Hematopoietic multipotent progenitor cell (in vitro differentiated cells): ENCODE results near the genes P2RX2 and CHFR.

GRCh38 chr12:132529751-132530272 lies 39.9 kb downstream of the FBRSL1 start:
- CAGE, long polyA plus RNA: no peak

- CAGE, long polyA plus RNA: no peak
Measured at GRCh38 chr12:132581884-132582359, 28.5 kb downstream of the LRCOL1 start.

DNA sequence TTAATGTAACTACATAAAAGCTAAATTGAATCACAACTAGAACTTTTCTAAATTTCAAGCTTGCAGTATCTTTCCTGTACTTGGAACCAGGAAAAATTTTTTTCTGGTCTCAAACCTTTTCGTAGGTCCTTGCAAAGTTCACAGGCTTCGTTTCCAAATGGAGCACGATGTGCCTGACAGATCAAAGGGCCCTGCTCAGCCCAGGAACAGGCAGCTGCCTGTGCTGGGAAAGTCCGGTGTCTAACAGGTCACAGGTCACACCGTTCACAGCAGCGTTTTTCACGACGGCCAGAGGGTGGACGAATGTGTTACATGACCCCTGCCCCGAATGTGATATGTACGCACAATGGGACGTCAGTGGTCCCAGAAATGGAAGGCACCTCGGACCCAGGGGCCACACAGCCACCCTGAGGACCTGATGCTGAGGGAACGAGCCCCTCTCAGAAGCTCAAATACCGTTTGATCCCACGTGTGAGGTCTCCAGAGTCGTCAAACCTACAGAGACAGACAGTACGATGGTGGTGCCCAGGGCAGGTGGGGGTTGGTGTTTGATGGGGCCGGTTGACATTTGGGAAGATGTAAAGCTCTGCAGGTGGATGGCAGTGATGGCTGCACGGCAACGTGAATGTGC lies 1.5 kb downstream of the LRCOL1 start:
- CAGE, long polyA plus RNA: no peak

DNA sequence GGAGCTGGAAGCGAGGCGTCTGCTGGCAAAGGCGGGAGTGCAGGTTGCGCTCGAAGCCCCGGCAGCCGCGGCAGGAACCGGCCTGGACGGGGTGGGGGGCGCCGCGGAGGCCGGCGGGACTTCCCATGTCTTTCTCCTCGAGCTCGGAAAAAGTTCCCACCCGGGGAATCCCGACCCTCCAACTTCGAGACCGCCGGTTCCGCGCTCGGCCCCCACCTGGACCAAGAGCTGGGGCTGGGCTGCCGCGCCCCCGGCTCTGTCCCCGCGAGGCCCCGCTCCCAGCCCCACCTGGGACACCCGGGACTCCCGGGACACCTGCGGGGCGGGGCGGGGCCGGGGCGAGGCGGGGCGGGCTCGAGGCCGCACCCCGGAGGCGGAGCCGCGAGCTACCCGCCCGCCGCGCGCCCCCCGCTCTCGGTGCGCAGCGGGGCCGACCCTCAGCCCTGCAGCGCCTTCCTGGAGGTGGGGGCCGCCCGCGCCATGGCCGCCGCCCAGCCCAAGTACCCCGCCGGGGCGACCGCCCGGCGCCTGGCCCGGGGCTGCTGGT lies at the start of gene P2RX2:
P2RX2 (plus strand) TSS at position 440 of the 547 bp plus-strand sequence.
- CAGE, long polyA plus RNA: no peak

DNA sequence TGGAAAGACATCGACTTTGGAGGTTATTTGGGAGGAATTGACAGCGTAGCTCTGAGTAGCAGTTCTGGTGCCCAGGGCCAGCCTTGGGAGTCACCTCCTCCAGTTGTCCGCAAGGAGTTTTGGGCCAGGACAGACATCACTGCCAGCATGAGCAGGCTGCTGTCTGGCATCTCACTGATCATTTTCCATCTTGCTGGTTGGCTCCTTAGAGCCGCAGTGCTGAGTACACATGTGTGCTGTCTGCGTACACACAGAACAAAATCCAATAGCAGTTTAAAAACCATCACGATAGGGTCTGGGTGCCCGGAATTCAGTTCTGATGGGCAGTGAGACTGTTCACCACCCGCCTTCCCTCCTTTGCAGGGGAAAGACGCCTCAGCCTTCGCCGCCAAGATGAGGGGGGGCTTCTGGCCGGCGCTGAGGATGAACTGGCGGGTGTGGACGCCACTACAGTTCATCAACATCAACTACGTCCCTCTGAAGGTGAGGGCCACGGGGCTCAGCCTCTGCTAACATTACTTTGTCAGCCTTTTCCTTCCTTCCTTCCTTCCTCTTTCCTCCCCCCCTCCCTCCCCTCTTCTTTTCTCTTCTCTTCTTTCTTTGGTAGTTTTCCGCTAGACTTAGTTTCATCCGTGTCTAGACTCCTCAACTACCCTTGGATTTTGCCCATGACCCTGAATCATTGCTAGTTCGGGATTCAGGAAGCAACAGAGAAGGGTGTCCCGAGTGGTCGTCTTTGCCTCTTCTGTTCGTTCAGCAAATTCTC lies 9.6 kb upstream of the PGAM5 start:
- CAGE, long polyA plus RNA: no peak

DNA sequence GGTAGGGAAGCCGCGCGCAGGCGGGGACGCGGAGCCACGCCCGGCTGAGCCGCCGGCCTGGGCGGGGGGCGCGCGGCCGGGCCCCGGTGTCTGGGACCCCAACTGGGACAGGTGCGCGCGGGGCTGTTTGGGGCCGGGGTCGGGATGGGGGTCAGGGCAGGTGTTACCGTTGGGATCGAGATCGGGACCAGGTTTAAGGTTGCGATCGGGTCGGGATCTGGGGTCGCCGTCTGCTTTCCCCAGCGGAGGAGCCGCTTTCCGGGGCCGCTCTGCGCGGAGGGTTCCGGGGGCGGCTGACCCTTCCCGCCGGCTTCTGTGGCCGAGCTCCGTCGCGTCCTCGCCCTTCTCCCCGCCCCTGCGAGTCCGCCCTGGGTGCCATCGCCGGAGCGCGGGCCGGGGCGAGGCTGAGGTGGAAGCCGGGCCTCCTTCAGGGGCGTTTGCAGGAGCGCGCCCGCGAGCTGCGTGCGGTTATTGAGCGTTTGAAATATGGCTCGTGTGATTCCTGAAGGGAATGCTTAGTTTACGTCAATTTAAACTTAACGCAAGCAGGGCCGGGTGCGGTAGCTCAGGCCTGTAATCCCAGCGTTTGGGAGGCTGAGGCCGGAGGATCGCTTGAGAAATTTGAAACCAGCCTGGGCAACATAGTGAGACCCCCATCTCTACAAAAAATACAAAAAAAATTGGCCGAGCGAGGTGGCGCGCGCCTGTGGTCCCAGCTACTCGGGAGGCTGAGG lies 482 bp downstream of the PGAM5 start:
- CAGE, long polyA plus RNA: no peak

DNA sequence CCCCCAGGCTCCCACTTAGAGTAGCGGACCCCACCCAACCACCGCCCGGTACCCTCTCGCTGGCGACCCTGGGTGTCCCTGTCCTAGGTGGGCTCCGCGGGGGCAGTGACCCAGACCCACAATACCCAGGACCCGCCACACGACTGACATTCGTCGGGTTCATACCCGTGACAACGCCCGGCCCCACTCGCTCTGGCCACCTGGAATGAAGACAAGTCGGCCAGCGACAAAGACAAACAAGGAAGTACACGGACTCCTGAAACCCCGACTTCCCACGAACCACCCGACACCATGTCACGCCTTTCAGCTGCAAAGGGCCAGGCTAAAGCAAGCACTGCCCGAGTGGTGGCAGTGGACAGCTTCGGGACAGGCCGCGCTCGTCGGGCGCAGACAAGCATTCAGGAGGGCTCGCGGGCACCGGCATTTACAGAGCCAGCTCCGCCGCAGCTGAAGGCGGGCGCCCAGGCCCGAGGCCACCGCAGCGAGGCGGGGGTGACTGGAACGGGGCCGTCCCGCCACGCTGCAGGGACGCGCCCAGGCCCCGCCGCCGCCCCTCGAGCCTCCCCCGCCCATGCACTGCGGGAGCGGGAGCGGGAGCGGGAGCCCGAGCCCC lies 401 bp downstream of the GOLGA3 start:
- CAGE, long polyA plus RNA: no peak

DNA sequence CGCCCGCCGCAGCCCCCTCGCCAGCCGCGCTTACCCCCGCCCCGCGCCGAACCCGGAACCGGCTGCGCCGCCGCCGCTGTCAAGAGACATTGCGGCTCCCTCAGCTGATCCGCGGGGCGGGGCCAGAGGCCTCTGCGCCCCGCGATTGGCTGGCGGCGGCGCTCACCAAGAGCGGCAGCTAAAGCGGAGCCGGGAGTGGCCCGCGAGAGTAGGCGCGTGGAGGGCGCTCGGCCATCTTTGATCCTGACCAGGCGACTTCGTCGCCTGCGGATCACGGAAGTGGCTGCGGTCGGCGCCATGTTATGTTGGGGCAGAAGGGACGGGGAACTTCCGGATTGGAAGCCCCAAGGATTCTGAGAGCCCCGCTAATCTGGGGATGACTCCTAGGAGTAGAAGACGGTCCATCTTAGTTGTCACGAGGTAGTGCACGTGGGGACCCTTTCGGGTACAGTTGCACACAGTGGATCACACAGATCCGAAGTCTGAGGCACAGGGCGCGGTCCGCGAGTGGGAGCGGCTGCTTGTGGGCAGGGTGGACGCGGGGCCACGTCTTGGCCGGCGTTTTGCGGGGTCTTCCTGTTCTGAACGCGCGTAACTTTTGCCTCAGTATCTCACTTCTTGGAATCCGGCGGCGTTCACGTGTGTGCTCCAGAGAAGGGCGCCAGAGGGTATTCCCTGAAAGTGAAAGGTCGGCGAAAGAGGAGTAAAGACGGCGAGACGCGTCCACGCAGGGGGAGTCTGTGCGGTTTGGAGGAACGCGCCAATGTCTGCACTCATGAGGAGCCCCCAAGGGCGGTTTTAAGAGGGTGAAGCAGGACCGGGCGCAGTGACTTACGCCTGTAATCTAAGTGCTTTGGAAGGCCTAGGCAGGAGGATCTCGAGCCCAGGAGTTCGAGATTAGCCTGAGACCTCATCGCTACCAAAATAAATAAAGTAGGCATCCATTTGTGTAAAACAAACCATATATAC lies at the start of gene CHFR:
CHFR (minus strand) TSS at position 93 of the 969 bp plus-strand sequence.
- CAGE, long polyA plus RNA: no peak

DNA sequence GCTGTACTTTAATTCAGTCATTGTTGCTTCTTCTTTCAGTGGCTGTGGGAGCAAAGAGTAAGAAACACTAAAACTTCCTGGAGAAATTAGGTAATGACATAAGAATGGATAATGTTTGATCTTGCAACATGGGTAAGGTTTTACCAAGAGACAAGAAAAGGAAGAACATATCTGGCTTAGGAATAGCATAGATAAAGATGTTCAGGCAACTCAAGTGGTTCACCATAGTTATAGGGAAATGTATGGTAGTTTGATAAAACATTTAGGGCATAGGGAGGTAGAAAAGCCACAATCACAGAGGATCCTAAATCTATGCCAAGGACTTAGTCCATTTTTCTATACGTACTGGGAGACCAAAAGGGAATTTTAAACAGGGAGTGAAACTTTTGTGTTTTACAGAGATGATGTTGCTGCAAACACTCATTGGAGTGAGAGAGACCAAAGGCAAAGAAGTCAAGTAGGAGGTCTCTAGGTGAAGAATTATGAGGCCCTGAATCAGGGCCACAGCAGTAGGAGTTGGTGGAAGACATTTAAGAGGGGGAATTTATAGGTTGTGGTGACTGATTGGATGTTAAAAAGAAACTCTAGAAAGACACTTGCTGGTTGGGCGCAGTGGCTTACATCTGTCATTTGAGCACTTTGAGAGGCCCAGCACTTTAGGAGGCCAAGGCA lies 8.9 kb downstream of the ZNF10 start:
- CAGE, long polyA plus RNA: no peak